ENCODE results near the genes GINM1 and KATNA1.

DNA sequence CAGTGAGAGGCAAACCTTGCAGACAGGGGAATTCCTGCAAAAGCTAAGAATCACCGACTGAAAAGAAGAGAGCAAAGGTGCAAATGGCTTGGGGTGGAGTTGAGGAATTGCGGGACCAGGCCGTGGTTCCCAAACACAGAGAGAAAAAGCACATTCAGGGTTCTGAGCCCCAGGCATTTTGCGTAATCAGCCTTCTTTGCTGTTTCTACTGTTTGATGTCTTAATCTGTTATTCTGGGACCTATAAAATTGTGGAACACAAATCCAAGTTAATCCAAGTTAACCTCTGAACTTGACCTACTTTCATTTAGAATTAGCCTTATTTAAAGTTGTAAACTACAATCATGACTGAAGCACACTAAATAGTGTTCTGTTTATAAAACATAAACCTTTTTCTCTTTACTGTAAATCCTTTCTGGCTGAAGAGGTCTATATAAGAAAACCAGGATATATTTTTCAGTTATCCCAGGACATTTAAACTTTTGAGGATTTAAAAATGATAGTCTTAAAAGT lies 22.2 kb downstream of the SAMD5 start:
- RRBS, 2 experiments = no CpG with 5 or more reads among the region's 4 CpGs

DNA sequence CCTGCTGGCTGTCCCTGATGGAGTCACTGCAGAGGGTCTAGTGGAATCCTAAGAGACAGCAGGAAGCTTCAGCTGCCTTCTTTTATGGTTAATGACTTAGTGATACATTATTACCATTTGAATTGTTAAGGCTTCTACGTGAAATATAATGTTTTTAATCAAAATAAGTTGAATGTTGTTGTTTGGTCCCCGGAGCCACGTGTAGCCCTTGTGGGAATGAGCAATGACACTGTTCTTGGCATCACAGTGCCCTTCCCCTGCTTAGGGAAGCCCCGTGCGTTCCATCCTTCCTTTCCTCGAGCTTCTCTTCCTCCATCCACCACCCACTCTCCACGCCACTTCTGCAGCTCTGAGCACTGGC lies 111.4 kb downstream of the SAMD5 start:
- RRBS, 2 experiments = no CpG with 5 or more reads among the region's 7 CpGs

- RRBS, 2 experiments = no CpG with 5 or more reads among the region's 18 CpGs
These were observed 151.9 kb downstream of the SAMD5 start for GRCh38 chr6:147660302-147660919.

DNA sequence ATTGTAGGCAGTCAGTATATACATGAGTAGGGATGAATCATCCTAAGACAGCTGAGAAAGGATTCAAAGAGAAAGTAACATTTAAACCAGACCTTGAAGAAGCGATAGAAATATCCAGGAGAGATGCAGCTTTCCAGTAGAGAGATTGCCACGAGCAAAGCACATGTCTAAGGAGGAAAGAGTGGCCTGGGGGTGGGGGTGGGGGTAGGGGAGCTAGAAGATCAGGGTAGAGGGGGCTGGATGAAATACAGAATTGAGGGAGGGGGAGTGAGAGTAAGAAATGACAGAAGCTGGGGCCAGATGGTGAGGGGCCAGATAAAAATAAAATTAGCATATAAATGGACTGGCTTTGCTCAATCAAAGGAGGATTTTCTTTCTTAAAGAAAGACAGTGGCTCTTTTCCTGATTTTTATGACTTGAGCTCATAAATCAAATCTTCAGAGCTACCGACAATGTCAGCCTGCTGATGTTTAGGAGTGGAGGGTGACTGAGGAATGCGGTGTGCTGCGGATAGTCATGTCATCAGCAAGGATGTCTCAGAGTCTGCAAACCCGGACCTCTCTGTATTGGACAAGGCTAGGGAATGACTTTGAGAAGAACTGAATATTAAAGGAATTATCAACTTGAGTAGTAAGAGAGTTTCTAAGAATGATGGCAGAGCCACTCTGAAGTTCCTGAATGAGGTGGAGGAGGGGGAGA lies 168.3 kb downstream of the SAMD5 start:
- RRBS, 2 experiments = no CpG with 5 or more reads among the region's 6 CpGs

GRCh38 chr6:148471657-148472761 lies 129.4 kb downstream of the SASH1 start:
- RRBS, 2 experiments = no CpG with 5 or more reads among the region's 17 CpGs

DNA sequence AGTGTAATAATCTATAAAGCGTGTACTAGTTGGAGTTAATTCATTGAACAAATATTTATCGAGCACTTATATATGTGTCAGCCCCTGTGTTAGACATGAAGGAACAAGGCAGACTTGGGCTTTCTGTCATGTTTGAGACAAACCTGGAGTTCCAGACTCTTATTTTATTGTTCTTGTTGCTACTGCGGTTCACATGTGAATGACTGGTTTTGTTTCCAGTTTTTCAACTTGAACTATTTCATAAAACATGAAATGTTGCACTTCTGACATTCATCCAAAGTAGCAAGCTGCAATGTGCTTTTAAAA lies 205.6 kb downstream of the UST start:
- RRBS, 2 experiments = no CpG with 5 or more reads among the region's 3 CpGs

- RRBS, 2 experiments = no CpG with 5 or more reads among the region's 4 CpGs
These were observed 224.4 kb downstream of the UST start for GRCh38 chr6:148971128-148971665.

DNA sequence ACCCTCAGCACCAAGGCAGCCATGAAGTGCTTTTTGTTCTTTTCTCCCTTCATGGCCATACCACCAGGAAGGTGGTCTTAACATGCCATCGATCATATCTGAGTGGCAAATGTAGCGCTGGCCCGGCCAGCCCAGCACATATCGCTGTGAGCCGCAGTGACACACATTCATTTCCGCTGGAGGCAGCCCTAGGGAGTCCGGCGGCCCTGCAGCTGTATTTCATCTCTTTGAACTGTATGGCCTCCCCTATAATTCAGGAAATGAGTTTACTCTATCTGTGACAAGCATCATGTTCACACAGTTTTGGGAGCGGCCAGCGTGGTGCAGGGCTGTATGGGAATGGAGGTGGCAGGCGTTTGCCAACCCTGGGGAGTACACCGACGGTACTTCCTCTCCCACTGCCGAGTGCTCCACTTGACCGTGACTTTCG lies 257.2 kb upstream of the TAB2 start:
- RRBS, 2 experiments = 80 to 96% methylated on average over 5 of the region's 16 CpGs

GRCh38 chr6:149565939-149566960 lies at the start of gene GINM1:
Gene GINM1, plus strand, starts transcription at chr6:149566375.
- RRBS, 2 experiments = under 1 to 5% methylated on average over 44 to 49 of the region's 101 CpGs

DNA sequence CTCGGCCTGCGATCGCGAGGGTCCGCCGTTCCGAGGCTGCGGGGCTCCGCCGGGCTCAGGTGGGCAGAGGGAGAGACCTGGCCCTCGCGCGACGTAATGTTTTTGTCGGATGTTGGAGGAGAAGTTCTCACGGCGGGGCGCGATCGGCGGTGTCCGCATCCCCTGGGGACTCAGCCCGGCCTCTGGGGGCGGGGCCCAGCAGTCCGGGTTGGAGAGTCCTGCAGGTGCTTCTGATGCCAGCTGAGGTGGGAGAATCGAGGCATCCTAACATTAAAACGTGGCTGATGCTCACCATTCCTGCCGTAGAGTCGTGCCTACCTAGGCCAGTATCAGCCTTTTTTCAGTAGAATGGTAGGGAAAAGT lies 767 bp downstream of the GINM1 start:
- RRBS, 2 experiments = 14% methylated on average over 1 of the region's 29 CpGs; no CpG with 5 or more reads in 1 of the 2 experiments

DNA sequence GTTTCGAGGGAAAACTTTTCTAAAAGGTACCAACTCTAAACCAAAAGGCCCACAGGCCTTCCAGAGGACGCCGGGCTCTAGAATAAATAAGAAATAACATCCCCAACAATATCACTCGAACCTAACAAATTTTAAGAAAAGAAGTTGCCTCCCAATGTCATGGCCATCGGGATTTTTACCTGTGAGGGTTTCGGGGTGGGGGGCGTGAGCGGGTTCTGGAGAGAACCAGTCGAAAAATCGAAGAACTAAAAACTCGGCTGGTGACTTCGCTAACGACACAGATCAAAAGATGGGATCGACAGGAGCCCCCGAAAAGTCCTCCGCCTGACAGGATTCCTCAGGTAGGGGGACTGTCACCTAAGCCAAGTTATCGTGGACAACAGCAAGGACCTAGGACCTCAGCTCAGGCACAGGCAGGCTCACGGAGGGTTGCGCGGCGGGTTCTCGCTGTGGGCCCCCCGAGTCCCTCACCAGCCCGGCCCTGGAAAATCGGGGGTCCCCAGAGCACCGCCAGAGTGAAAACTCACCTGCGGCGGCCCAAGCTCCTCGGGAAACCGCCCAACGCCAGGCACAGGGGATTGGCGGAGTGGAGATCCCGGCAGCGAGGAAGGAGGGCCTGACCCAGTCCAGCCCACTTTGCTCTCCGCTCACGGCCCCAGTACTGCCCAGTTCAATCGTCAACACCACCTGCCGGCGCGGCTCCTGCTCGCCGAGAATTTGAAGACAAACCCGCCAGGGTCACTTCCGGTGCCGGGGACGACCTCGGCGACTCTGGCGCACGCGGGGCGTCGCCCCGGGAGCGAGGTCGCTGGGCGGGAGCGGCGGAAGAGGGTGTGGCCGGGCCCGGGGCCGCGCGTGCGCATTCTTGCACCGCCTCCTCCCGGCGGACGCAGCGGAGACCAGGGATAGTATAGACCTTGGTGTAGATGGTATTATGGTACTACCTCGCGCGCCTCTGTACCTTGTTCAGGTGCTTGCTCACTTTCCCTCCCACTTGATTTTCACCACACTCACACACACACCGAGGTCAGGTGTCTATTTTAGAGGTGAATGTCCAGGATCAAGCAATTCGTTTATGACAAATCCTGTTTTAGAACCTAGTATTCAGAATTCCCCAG lies at the start of gene KATNA1:
Gene KATNA1 (minus strand): TSS at position 773 of the 1,118 bp plus-strand sequence.
- RRBS, 2 experiments = 1 to 4% methylated on average over 33 to 37 of the region's 75 CpGs

- RRBS, 2 experiments = no CpG with 5 or more reads among the region's 6 CpGs
These were observed 34.4 kb downstream of the LATS1 start for GRCh38 chr6:149683230-149684167.

- RRBS, 2 experiments = no CpG with 5 or more reads among the region's 10 CpGs
These were observed 16.1 kb downstream of the LATS1 start for GRCh38 chr6:149701572-149702398.

GRCh38 chr6:149855469-149856126 lies 8.6 kb downstream of the LRP11 start:
- RRBS, 2 experiments = no CpG with 5 or more reads among the region's 5 CpGs

DNA sequence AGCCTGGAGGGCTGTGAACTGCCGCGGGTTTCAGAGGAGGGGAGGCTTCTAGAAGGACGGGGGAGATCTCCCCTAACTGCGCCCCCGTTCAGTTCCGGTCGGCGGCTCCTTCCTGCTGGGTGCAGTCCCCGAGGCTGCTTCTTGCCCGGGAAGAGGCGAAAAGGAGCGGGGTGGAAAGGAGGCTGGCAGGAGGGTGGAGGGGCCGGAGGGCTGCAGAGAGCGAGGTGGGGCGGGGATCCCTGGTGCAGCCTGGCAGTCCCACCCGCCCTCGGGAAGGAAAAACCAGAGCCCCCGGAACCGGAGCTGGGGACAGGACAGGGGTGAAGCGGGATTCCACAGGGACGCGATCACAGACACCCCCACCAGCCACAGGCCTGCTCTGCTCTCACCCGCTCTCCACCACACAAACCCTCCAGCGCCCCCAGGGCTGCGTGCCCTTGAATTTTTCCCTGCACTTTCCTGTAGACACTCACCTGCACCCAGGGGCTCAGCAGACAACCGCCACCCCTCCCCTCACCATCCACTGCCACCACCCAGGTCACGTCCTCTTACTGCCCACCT lies 462 bp downstream of the ULBP2 start:
- RRBS, 2 experiments = 2 to 6% methylated on average over 10 to 12 of the region's 27 CpGs

GRCh38 chr6:150069697-150069934 lies 695 bp upstream of the ULBP3 start:
- RRBS, 2 experiments = no CpG with 5 or more reads among the region's 7 CpGs

- RRBS, 2 experiments = no CpG with 5 or more reads among the region's 9 CpGs
These were observed 3.3 kb upstream of the ULBP3 start for GRCh38 chr6:150072178-150072672.

GRCh38 chr6:150197002-150197518 lies 54.2 kb downstream of the PPP1R14C start:
- RRBS, 2 experiments = no CpG with 5 or more reads among the region's 9 CpGs

DNA sequence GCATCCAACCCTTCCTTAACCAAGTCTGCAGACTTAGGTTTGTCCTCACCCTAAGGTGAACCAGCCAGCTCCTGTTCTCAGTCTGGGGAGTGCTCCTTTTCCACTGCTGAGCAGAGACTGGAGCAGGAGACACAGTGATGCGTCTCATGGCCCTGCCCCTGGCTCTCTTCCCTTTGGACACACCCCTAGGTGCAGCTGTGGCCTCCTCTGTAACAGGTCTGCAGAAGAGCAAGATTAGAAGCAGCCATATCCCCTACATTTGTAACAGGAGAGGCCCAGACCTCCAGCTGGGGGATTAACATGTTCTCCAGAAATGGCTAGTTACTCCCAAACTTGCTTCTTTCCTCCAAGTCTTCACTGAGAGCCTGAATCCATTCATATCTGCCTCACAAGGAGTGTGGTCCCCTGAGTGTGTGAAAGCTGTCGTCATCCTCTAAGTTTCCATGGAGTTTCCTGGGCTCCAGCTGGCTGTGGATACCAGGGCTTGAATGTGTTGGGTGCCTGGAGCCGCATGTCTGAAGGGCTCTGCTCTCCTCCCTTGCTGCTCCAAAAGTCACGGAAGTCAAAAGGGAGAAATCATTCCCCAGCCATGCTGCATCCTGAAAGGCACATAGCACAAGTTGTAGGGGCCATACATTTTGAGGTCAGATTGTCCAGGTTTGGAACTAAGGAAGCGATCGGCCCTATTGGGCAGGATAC lies 57.7 kb downstream of the PPP1R14C start:
- RRBS, 2 experiments = no CpG with 5 or more reads among the region's 6 CpGs

DNA sequence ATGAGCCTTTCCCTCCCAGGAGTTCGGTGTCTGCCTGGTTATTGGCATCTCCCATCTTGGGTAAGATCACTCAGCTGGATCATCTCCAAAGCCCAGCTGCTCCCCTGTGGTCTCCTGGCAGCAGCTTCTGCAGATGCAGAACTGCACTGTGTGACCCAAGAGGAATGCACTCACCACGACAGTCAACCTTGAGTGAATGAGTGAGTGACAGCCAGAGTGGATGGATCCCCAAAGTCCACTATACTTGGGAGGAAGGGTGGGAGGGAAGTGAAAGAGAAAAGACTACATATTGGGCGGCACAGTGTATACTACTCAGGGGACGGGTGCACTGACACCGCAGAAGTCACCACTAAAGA lies 44.7 kb upstream of the IYD start:
- RRBS, 2 experiments = no CpG with 5 or more reads among the region's 5 CpGs

Measured in Panc1 (cell line).